Kidney epithelial cell (primary cell): ENCODE results near the genes TUT7 and SECISBP2.

DNA sequence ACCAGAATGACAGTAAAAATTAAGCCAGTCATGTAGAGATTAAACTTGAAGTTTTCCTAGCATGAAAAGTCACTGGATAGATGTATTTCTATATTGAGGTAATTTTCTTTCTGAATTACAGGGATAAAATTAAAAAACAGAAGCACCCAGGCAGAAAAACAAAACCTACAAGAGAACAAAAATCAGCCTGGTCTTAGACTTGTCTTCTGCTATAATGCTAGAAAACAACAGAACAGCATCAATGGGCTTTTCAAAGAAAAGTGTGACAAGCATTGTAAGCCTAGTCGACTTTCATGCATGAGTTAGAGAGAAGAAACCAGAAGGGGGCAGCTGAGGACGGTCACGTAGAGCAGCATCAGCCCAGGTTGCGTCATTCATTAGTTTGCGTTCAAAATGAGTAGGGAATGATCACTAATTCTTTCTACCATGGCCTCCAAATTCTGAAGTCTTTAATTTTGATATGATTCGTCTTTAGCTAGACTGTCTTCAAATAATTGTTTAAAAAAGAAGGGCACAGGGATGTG, 4.6 kb upstream of the ISCA1 start:
- RAMPAGE, long total RNA: no peak
- RRBS: no CpG with 5 or more reads among the region's 6 CpGs

- RAMPAGE, long total RNA: start-site peak on the minus strand at chr9:86354280-86354301, 52 and 41 reads in 2 replicates; start-site peak on the minus strand at chr9:86354374-86354410, 312 and 360 reads in 2 replicates
- RRBS: 2% methylated on average over 43 of the region's 89 CpGs
These were observed at the start of gene TUT7 for GRCh38 chr9:86353515-86354733. TSS of gene TUT7 (minus strand) at chr9:86354410.

DNA sequence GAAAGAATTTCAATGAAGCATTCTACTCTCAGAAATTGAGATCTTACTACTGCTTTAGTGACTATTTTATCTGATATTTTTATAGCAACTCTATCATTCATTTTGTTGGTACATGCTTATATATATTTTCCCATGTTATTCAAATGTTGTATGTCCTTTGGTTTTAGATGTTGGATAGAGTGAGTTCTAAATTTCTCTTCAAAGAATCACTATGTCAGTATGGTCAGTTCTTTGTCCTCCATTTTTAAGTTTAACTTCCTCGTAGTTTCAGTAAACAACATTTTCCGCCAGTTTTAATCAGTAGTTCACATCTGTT, 82.1 kb upstream of the TUT7 start:
- RAMPAGE, long total RNA: no peak
- RRBS: no CpG with 5 or more reads among the region's 2 CpGs

GRCh38 chr9:86584416-86584697, 230.1 kb upstream of the TUT7 start:
- RAMPAGE, long total RNA: no peak
- RRBS: no CpG with 5 or more reads among the region's 3 CpGs

DNA sequence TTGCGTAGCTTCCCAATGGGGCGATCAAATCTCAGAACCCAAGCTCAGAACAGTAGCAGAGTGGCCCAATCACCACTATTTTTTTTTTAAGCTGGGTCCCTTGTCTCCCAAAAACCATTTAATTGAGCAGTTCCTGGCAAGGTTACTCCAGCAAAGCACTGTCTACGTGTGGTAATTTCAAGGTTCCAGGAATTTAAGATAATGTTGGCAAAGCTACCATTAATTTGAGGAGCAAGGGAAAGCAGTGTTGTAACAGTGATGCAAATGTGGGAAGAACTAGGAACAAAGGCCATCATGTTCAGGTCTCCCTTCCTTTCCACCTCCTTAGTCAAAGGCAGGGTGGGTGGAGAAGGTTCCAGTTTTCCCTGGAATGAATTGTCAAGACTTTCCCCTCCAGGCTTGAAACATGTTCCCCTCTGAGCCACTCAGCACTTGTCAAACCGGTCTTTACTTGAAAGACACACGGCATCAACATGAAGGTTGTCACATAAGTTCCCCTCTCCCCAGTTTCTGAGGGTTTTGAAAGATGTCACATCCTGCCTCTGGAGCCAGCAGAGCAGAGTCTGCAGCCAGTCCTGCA, 226.1 kb downstream of the GAS1 start:
- RAMPAGE, long total RNA: no peak
- RRBS: no CpG with 5 or more reads among the region's 5 CpGs

DNA sequence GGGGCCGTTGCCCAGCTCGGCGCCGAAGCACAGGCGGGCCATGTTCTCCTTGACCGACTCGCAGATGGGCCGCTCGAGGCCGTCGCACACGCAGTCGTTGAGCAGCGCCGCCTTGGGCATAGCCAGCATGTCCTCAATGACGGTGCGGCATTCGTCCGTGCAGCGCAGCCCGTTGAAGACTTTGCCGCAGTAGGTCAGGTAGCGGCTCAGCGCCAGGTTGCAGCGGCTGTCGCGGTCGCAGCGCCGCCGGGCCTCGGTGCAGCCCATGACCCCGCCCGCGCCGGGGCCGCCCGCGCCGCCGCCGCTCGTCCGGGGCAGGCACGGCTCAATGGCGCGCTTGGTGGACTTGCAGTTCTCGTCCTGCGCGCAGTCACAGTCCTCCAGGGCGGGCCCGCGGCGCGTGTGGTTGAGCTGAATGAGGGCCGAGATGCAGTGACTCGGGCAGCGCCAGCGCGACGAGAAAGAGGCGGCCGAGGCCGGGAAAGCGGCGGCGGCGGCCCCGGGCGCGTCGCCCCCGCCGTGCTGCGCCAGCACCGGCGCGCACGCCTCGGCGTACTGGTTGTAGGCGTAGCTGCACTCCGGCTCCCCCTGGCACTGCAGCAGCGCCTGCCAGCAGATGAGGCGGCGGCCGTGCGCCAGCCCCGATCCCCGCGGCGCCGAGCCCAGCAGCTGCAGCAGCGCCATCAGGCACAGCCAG, 1.1 kb downstream of the GAS1 start:
- RAMPAGE, long total RNA: no peak
- RRBS: under 1% methylated on average over 8 of the region's 94 CpGs

GRCh38 chr9:87148377-87149141, 201.3 kb upstream of the GAS1 start:
- RAMPAGE, long total RNA: no peak
- RRBS: 19% methylated on average over 8 of the region's 50 CpGs

- RAMPAGE, long total RNA: no peak
- RRBS: no CpG with 5 or more reads among the region's 7 CpGs
These were observed 123.7 kb upstream of the DAPK1 start for GRCh38 chr9:87373894-87374535.

- RAMPAGE, long total RNA: no peak
- RRBS: no CpG with 5 or more reads among the region's 9 CpGs
These were observed 5.1 kb downstream of the CTSL start for GRCh38 chr9:87730886-87731540.

DNA sequence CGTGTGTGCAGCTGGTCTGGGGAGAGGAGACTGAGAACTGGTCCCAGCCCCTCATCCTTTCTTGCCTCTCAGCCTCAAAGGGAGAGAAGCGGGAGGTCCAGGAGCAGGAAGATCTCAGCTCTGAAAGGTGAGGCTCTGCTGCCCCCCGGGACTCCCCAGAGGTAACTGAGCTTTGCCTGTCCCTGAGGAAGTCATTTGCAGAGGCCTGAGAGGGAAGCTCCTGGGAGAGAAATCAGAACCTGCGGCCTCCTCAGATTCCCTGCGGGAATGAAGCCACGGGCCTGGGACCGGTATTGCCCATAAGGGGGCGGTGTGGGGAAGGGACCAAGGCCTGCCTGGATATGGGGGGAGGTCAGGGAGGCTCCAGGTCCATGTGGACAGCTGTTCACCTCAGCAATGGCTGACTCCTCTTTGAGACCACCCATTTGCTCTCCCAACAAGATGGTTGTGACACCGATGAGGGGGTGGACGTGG, 1.3 kb downstream of the SPATA31E1 start:
- RAMPAGE, long total RNA: no peak
- RRBS: no CpG with 5 or more reads among the region's 10 CpGs

DNA sequence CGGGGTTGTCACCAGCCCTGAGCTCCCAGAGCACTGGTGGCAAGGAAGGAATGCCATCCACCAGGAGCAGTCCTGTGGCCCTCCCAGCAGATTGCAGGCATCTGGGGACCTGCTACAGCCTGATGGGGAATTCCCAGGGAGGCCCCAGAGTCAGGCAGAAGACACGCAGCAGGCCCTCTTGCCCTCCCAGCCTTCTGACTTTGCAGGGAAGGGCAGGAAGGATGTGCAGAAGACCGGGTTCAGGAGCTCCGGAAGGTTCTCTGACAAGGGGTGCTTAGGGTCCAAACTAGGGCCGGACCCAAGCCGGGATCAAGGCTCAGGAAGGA, 3.6 kb downstream of the SPATA31E1 start:
- RAMPAGE, long total RNA: no peak
- RRBS: 91% methylated on average over 2 of the region's 6 CpGs

- RAMPAGE, long total RNA: no peak
These were observed 22.3 kb upstream of the ENSG00000283205 start for GRCh38 chr9:87933728-87934138.

- RAMPAGE, long total RNA: no peak
- RRBS: no CpG with 5 or more reads among the region's 16 CpGs
These were observed 171.0 kb downstream of the NXNL2 start for GRCh38 chr9:88705975-88706463.

GRCh38 chr9:88923846-88924045, 67.5 kb upstream of the S1PR3 start:
- RAMPAGE, long total RNA: no peak
- RRBS: no CpG with 5 or more reads among the region's 3 CpGs

GRCh38 chr9:89021940-89022202, 30.6 kb downstream of the S1PR3 start:
- RAMPAGE, long total RNA: no peak
- RRBS: no CpG with 5 or more reads among the region's 6 CpGs

DNA sequence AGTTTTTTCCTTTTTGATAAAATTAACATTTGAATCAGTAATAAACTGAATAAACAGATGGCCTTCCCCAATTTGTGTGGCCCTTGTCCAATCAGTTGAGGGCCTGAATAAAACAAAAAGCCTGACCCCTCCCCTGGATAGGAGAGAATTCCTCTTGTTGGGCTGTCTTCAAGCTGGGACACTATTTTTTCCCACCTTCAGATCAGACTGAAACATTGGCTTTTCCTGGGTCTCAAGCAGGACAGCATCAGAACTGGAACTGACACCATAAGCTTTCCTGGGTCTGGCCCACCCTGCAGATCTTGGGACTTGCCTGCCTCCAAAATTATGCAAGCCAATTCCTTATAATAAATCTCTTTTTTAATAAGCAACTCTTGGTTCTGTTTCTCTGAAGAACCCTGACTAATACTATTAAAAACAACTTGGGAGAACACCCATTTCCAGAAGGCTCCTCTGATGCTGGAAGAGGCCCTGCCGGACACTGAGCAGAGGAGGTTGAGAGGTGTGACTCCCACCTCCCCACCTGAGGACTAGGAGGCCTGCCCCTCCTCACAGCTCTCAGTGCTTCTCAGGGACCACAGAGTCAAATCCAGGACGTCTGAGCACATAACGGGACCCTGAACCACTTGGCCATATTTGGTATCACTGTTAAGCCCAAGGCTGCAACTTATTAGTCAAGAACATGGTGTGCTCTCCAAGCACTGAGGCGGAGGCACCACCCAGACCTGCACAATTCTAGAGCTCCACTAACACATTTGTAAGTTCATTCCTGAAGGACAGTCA, 9.7 kb downstream of the SHC3 start:
- RAMPAGE, long total RNA: no peak
- RRBS: no CpG with 5 or more reads among the region's 4 CpGs

GRCh38 chr9:89180235-89181004, 1.8 kb upstream of the SHC3 start:
- RAMPAGE, long total RNA: no peak
- RRBS: no CpG with 5 or more reads among the region's 20 CpGs

DNA sequence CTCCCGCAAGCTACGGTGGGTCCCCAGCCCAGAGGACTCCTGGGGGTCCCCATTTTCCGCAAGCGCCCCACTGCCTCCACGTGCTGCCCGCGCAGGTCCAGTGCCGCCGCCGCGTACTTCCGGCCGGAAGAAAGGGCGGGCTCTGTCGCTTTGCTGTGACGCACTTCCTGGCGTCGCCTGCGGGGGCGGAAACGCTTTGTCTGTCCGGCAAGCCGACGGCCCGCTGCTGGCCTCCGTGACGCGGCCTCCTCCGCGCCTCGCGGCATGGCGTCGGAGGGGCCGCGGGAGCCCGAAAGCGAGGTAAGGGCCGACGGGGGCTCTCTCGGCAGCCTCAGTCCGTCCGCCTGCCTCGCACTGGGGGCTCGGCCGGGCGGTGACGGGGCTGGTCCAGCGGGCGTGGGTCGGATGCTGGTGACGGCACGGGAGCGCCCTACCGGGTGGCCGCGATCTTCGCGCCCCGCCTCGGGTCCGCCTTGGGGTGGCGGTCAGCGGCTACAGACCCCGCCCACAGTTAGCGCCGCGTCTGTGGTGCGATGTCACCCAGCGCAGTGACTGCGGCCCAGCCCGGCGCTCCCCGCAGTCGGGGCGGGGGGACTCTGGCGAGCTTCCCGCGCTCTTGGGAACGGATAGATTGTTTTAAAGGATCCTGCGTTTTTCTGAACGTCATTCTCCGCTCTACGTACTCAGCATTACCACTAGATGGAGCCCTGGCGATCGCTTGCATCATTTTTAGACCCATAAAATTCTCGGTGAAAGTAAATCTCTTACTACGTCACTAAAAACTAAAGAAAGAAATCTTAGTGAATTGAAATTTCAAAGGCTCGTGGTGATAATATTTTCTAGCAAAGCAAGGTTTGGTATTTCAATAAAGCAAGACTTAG, at the start of gene SECISBP2:
SECISBP2 (plus strand) TSS at position 188 of the 881 bp plus-strand sequence.
- RAMPAGE, long total RNA: start-site peak on the plus strand centred at position 211 of the sequence, 65 bp wide, 853 and 766 reads in 2 replicates
- RRBS: under 1% methylated on average over 19 of the region's 89 CpGs

GRCh38 chr9:89408496-89409308, 89.2 kb downstream of the SEMA4D start:
- RAMPAGE, long total RNA: no peak
- RRBS: no CpG with 5 or more reads among the region's 16 CpGs

DNA sequence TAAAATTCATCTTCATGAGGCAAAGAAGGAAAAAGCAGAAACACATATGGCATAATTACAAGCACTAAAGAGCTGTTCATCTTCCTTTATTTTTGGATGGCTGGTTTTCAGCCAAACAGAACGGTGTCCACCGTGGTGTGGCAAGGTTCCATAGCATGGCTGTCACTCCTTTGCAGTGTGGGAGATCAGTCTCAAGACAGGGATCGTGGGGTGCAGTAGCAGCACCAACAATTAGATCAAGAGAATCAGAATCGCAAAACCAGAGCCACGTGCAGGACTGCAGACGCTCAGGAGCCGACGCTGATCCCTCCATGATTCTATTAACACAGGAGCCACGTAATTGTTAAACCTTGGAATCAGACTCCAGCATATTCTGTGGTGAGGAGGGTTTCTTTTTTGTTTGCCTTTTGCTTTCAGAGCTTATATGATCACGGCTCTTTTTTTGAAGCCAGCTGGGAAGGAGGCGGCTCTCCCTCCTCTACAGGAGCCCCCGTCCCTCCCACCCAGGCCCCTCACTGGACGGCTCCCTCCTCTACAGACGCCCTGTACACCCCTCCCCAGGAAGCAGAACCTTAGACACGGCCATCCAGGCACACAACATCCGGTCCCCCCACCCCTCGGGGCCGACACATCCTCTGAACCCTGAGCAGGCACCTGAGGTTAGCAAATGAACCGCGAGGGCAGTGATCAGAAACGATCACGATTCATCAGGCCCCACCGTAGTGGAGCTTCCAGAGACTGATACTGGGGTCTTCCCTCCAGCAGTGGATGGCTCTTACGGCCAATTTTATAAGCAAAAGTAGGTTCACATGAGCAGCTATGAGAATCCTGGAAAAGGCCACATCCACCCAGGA, 79.2 kb downstream of the SEMA4D start:
- RAMPAGE, long total RNA: no peak
- RRBS: no CpG with 5 or more reads among the region's 24 CpGs